ENCODE measurements around a stretch of chr17.

- RRBS: 98% methylated on average over 4 of the region's 32 CpGs
These were observed 20.1 kb upstream of the CYTH1 start for GRCh38 chr17:78802046-78802640.

DNA sequence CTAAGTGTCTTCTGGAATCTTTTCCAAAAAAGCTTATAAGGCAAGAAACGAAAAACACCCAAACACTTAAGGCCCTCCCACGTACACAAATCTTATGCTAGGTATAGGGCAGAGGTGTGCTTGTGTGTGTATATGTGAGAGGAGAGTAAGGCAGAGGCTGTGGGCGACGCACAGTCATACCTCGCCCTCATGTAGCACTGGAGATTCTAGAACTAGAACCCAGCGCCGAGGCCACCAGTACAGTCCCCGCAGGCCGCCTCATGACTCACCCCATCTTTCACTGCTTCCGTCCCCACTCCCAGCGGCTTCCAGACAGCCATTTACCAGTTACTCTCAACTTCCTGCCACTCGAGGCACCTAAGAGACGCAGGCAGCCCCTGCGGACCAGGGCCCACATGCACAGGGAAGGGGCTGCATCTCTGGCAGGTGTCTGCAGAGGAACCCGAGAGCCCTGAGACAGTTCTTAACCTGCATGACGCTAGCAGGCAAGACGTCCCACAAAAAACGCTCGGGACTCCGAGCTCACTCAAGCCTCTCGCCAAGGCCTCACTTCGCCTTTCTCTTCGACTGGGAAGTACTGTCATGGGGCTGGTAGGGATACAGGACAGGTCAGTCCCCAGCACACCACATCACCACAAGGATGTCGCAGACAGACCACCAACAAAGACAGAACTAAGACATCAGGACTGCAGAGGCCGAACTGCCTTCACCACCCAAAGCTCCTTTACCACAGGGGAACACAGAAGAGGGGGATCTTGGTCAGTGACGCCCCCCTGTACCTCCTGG, 23.4 kb upstream of the CYTH1 start:
- RRBS: no CpG with 5 or more reads among the region's 26 CpGs

DNA sequence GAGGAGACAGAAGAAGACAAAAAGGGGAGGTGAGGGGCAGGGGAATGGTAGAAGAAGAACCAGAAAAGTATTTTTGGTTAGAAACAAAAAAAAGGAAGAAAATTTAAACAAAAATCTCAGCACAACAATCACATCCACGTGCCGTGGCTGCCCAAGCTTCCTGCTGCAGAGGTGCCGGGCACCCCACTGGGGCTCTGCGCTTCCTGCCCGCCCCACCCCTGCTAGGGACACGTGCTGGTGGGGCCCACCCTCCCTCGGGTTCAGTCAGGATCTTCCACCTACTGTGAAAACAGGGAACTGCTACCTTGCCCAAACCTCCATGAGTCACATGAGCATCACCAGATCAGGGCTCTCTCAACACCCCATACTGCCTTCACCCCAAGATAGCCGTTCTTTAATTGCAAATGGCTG, 24.3 kb upstream of the CYTH1 start:
- RRBS: no CpG with 5 or more reads among the region's 8 CpGs

DNA sequence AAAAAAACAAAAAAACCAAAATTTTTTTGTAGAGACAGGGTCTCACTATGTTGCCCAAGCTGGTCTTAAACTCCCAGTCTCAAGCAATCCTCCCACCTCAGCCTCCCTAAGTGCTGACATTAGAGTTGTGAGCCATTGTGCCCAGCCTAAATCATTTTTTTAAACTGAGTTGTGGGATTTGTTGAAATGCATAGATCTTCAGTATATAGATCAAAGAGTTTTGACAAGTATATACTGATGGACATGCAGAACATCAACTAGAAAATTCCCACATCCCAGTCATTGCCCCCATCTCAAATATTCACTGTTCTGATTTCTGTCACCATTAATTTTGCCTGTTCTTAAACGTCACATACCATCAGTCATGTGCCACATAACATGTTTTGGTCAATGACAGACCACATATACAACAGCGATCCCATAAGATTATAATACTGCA, 24.0 kb downstream of the USP36 start:
- RRBS: no CpG with 5 or more reads among the region's 2 CpGs

- RRBS: 1% methylated on average over 39 of the region's 103 CpGs
These were observed 621 bp downstream of the USP36 start for GRCh38 chr17:78839673-78840712.

GRCh38 chr17:78873374-78874401, 29.3 kb downstream of the CEP295NL start:
- RRBS: no CpG with 5 or more reads among the region's 26 CpGs

GRCh38 chr17:78899228-78900050, 3.6 kb downstream of the CEP295NL start:
- RRBS: no CpG with 5 or more reads among the region's 20 CpGs

DNA sequence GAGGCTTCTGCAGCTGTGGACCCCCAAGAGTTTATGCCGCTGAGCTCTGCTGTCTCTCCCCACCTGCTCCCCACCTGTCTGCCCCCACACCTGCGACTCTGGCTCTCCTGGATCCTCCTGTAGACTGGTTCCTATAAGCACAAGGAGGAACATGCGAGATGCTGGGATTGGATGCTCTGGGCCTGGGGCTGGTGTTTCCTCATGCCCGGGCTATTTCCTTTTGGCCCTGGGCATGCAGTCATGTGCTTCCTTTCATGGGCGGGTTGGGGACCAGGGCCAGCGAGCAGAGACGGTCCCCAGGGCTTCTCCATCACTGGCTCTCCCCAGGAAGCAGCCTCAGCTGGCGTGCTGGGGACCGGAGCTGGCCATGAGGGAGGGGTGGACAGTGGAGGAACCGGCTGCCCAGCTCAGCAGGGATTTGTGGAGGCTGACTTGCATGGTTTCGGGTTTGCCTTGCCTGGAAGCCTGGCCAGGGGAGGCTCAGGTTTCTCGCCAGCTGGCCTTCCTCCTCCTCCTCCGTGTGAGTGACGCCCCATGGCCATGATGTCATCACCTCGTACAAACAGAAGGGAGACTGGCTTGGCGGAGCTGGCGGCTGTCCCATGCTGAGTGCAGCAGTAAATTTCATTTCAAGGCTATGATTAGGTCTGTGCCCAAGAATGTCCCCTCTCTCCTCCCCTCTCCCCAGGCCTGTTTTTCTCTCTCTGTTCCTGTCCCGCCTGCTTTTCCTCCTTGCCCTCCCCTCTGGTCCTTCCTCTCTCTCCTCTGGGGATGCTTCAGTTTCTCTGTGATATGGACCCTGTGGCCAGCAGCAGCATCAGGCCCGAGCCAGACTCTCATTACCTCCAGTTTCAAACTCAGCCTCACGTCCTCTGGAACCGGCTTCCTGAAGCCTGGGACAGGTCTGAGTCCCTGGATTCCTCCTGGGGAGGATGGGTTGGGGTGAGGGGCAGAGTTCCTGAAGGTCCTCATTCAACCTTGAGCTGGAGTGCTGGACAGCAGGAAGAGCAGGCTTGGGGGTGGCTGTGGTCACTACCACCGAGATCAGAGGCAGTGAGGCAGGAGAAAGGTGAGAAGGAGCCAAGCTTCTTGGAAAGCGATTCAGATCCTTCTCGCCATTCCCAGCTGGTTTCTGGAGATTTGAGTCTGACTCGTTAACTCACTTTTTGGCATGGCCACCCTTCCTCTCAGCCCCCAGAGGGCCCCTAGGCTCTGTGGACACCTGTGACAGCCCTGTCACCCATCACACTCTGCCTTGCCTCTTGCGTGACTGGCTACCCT, 9.1 kb upstream of the TIMP2 start:
- RRBS: no CpG with 5 or more reads among the region's 26 CpGs

- RRBS: no CpG with 5 or more reads among the region's 26 CpGs
These were observed 17.4 kb downstream of the LGALS3BP start for GRCh38 chr17:78962141-78962990.

- RRBS: no CpG with 5 or more reads among the region's 20 CpGs
These were observed 153.5 kb downstream of the ENGASE start for GRCh38 chr17:79228015-79228553.

GRCh38 chr17:79470196-79470431, 140.7 kb downstream of the RBFOX3 start:
- RRBS: no CpG with 5 or more reads among the region's 6 CpGs

- RRBS: no CpG with 5 or more reads among the region's 5 CpGs
These were observed 47.2 kb upstream of the RBFOX3 start for GRCh38 chr17:79657844-79658561.

DNA sequence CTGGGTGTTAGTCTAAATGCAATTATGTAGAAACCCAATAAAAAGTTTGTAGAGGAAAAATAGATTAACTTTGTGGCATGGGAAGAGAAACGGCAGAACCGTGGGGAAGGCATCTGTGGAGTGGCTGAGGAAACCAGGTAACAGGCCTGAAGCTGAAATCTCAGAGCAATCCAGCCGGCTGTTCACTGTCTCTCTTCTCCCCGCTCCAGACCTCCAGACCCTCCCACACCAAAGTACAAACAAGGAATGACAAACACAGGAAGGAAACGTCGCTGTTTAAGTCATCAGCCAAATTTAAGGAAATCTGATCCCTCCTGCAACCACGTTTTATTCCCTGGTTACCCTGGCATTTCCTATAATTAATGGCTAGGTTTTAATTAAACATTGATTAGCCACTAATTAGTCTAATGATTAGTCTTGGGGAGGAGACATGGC, 51.9 kb upstream of the RBFOX3 start:
- RRBS: no CpG with 5 or more reads among the region's 7 CpGs

GRCh38 chr17:79793034-79794182, 3.5 kb downstream of the CBX8 start:
- RRBS: no CpG with 5 or more reads among the region's 64 CpGs

GRCh38 chr17:79803769-79804152, 6.9 kb upstream of the CBX8 start:
- RRBS: 5% methylated on average over 27 of the region's 31 CpGs

- RRBS: no CpG with 5 or more reads among the region's 6 CpGs
These were observed 19.4 kb downstream of the CBX4 start for GRCh38 chr17:79819806-79820216.

DNA sequence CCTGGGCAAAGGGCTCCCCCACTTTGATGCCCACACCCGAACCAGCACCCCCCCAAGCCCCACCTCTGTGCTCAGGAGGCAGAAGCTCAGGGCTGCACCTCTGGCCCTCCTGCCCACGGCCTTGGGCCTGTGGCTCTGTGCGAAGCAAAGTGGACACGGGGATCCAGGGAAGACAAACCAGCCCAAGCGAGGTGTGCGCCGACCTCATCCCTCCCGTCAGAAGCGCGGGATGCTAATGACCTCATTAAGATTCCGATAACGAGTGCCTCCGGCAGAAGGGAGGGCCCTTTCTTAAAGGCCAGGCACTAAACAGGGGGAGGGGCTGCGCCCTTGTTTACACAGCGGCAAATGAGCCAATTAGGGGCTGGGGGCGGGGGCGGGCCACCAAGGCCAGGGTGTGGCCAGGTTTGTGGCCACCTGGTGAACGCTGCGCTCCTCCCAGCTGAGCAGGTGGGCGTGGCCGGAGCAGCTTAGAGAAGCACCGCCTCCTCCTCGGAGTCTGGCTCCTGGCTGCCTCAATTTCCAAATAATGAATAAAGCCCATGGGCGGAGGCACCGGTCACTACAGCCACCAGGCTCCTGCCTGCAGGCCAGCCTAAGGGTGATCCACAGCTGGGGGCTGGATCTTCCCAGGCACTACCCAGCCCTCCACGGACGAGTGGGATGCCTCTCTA, 3.2 kb downstream of the CBX4 start:
- RRBS: 92% methylated on average over 5 of the region's 27 CpGs

DNA sequence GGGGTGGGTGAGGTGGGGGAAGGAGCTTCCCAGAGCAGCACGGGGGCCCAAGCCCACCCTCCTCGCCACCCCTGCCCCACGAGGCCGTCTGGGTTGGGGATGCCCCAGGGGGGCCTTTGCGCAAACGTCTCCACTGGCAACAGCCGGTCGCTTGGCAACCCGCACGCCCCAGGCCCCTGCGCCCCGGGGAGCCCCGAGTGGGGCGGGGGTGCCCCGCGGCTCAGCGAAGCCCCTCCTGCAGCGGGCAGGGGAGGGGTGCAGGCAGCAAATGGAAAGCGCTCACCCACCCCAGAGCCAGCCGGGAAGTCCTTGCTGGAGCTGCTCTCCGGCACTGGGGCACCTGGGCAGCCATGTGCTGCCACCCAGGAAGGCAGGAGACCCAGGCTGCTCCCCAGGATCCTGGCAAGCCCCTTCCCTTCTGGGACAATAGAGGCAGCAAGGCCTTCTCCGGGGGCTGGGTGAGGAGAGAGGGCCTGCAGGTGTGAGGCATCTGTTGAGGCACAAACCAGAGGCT, 80.7 kb upstream of the CBX4 start:
- RRBS: 10% methylated on average over 13 of the region's 22 CpGs

- RRBS: 9% methylated on average over 2 of the region's 34 CpGs
These were observed 82.6 kb upstream of the CBX4 start for GRCh38 chr17:79921633-79922446.

GRCh38 chr17:79936121-79937416, 97.3 kb upstream of the CBX4 start:
- RRBS: no CpG with 5 or more reads among the region's 34 CpGs